Camera-type eye (tissue), 1 donor: ENCODE measurements around the gene NUP155.

GRCh38 chr5:36724457-36725520 lies 118.4 kb downstream of the SLC1A3 start:
- RAMPAGE, long total RNA: no peak

DNA sequence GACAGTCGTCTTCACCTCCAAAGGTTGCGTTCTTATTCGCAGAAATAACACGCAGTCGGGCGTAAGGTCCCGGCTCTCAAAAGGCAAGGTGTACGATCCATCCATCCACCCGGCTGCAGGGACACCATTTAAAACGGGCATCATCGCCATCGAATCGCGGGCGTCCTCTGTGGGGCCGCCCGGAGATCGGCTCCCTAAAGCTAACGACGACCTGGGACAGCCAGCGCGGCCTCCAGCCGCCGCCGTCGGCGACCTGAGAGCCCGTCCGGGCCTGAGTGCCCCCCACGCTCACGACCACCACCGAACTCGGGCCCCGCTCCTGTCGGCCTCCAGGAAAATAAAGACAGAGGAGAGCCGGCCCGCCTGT lies 442 bp upstream of the NIPBL start:
- RAMPAGE, long total RNA: no peak

- RAMPAGE, long total RNA: no peak
Observed at GRCh38 chr5:36965981-36966873, 89.7 kb downstream of the NIPBL start.

DNA sequence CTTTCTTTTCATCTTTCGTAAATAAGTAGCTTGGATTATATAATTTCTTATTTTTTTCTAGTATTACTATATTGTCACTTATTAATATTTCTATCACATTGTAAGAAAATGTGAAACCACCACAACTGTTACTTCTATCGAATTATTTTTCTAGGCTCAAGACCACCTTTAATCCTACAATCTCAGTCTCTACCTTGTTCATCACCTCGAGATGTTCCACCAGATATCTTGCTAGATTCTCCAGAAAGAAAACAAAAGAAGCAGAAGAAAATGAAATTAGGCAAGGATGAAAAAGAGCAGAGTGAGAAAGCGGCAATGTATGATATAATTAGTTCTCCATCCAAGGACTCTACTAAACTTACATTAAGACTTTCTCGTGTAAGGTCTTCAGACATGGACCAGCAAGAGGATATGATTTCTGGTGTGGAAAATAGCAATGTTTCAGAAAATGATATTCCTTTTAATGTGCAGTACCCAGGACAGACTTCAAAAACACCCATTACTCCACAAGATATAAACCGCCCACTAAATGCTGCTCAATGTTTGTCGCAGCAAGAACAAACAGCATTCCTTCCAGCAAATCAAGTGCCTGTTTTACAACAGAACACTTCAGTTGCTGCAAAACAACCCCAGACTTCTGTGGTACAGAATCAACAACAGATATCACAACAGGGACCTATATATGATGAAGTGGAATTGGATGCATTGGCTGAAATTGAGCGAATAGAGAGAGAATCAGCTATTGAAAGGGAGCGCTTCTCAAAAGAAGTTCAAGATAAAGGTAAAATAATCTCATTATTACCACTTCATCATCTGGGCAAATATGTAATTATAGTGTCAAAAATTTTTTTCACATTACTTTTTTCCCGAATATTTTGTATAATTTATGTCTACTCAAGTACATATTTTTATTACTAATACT lies 99.3 kb downstream of the NIPBL start:
- RAMPAGE, long total RNA: no peak

DNA sequence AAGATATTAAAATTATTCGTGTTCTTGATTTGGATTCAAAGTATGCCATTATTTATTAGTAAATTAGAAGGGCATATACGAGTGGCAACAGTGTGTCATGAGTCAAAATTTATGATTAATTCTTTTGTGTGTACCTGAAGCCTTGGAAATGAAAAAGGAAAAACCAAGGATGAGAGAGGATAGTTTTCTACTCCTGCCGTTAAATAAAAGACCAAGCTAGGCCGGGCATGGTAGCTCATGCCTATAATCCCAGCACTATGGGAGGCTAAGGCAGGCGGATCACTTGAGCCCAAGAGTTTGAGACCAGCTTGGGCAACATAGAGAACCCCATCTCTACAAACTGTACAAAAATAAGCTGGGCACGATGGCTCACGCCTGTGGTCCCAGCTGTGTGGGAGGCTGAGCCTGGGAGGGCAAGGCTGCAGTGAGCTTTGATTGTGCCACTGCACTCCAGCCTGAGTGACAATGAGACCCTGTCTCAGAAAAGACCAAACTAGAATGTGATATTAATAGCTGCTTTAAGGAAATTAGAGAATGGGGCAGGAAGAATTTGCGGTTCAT lies 158.3 kb downstream of the NIPBL start:
- RAMPAGE, long total RNA: no peak

- RAMPAGE, long total RNA: no peak
Observed at GRCh38 chr5:37370669-37371801, at the start of gene NUP155. TSS of gene NUP155 (minus strand) at chr5:37371106.

DNA sequence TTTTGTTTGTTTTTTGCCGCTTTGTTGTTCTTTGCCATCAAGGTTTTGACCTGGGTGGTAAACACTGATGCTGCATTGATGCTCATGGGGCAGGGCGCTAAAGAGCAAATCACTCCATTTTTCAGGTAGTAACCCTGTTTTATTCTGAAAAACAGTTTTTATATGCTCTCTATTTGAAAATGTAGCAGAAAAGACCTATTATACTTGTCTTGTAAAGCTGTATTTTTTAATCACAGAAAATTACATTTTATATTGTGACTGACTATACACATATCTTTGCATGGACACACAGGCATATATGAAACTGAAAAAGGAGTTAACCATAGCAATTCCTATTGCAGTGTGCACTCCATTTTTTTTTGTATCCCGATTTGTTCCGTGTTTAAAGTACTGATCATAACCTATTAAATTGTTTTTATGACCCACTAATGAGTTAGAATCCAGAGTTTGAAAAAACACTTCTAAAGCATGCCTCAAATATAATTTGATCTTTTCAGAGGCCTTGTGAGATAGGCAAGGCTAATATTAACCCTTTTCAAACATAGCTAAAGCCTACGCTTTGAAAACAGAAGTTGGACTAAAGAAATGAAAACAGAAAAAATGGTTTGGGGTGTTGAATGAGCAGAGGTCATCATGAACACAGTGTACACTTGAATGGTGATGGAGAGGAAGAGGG lies 219.4 kb downstream of the GDNF start:
- RAMPAGE, long total RNA: no peak

DNA sequence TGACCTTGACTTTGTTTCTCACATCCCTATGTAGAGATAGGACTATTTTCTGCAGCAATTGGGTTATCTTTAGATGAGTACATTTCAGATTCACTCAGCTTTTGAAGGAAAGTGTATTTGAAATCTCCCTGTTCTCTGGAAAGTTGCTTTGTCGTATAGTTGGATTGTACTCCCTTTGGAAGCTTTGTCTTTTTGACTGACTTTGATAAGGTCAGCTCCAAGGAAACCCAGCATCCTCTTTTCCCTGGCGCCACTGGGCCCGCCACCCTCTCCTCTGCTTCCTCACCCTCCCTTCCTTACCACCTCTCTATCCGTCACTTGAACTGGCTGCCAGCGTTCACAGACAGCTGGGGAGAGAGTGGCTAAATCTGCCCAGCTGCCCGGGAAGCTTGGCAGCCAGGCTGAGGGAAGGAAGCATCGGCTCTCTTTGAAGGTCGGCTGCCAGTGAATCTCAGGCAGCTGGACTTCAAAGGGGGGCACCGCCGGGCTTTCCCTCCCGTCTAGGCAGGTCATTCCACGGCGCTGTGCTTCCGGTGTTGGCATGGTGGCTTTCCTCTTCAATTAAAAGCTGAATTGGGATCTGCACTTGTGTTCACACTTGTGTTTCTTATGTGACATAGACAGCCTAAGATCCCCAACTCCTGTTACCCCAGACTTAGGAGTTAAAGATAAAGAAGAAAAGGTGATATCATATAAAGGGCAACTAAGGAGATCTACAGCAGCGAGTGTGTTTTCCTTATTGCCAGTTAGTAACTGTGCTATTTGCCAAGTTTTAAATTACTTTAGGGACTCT lies 174.0 kb downstream of the GDNF start:
- RAMPAGE, long total RNA: no peak

DNA sequence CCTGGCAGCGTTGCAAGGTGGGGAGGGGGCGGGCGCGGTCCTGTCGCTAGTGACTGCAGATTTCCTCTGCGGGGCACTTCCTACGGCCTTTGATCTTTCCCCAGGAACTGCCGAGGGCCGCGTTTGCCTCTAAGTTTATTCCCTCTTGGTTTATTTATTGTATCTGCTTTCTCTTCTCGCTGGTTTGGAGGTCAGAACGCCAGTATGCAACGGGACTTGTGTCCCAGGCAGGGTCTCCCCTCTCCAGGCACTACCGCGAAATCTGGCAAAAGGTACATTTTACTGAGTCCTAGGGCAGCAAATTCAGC lies 1.0 kb upstream of the EGFLAM start:
- RAMPAGE, long total RNA: no peak

DNA sequence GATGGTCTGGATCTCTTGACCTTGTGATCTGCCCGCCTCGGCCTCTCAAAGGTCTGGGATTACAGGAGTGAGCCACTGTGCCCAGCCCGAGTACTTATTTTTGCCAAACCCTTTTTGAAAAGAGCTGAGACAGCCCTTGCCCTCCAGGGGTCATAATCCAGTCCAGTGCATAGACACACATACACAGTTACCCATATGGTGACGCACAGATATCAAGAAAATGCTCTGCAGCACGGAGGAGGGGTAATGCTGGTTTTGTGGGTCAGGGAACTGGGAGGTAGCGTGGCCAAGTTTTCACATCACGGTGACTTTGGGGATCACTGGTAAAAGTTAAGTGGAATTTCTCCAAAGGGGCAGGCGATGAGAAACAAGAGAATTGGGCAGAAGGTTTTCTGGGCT lies 128.4 kb downstream of the EGFLAM start:
- RAMPAGE, long total RNA: no peak

DNA sequence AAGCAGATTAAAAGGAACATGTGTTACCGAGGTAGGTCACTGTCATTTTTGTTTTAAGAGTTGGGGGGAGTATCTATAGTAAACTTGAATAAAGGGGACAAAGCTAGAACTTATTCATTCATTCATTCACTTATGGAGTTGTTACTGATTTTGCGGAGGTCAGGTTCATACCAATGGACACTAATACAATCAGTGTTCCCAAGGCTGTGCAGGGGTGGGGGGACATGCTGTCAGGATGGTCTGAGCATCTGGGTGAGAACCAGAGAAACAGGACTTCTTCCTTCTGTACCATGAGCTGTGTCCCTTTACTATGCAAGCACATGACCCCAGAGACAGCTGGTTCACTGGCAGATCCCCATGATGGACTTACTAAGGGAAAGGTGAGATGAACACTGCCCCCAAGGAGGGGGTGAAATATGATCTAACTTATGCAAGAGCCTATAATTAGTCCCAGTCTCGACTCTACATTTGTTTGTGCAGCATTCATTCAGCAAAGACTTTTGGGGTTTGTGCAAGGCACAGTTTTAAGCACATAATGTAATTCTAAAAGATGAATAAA lies 91.5 kb downstream of the LIFR start:
- RAMPAGE, long total RNA: no peak

- RAMPAGE, long total RNA: no peak
Observed at GRCh38 chr5:38552718-38553544, 3.5 kb downstream of the LIFR start.

GRCh38 chr5:38589531-38589956 lies 33.1 kb upstream of the LIFR start:
- RAMPAGE, long total RNA: no peak

DNA sequence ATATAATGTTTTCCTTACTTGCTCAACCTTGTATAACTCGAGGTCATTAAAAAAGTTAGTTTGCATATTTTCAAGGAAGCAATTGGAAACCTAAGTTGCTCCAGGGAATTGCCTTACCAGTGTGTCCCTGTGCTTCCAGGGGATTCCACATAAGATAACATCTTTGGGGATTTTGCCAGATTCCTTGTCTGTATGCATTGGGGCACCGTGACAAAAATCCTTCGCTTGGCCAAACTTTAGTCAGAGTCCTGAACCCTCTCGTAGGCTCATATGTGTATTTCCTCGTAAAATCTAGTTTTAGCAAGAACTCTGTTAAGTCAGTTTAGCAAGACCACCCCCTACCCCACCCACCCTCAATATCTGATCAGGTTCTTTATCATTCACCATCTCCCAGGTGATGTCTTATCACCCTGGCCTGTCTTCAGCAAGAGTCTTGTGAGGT lies 14.6 kb upstream of the OSMR start:
- RAMPAGE, long total RNA: no peak

- RAMPAGE, long total RNA: no peak
Observed at GRCh38 chr5:38846606-38847211, 897 bp downstream of the OSMR start.

- RAMPAGE, long total RNA: no peak
Observed at GRCh38 chr5:38925394-38925929, 79.7 kb downstream of the OSMR start.

- RAMPAGE, long total RNA: no peak
Observed at GRCh38 chr5:38988262-38988930, 85.8 kb downstream of the RICTOR start.

GRCh38 chr5:39005209-39006295 lies 68.6 kb downstream of the RICTOR start:
- RAMPAGE, long total RNA: no peak

DNA sequence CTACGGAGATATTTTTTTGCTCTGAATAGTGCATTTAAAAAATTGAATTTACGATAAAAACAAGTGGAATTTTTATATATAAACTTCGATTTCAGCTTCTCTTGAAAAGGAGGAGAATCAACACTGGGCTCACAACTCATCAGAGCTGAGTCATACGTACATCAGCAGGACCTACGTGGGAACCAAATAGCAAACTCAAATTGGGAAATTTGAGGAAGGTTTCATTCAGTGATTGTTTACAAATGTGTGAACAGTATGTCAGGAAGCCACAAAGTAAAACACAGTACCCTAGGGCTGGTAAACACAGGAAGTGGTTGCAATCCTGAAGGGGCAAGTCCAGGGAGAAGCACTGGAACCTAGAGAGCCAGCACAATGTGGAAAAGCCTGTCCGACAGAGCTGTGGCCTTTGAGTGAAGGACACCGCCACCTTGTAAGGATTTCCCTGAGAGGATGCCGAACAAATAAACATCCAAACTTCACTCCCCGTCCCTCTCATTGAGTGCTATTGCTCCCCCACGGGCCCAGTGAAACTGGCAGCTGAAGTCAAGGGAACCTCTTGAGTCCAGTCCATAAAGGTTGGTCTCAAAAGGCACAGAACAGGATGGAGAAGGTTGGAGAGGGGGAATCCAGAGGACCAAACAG lies 26.7 kb upstream of the RICTOR start:
- RAMPAGE, long total RNA: no peak

GRCh38 chr5:39190636-39191104 lies 28.7 kb downstream of the FYB1 start:
- RAMPAGE, long total RNA: no peak